ENCODE results near the genes TM7SF3 and MANSC4.

DNA sequence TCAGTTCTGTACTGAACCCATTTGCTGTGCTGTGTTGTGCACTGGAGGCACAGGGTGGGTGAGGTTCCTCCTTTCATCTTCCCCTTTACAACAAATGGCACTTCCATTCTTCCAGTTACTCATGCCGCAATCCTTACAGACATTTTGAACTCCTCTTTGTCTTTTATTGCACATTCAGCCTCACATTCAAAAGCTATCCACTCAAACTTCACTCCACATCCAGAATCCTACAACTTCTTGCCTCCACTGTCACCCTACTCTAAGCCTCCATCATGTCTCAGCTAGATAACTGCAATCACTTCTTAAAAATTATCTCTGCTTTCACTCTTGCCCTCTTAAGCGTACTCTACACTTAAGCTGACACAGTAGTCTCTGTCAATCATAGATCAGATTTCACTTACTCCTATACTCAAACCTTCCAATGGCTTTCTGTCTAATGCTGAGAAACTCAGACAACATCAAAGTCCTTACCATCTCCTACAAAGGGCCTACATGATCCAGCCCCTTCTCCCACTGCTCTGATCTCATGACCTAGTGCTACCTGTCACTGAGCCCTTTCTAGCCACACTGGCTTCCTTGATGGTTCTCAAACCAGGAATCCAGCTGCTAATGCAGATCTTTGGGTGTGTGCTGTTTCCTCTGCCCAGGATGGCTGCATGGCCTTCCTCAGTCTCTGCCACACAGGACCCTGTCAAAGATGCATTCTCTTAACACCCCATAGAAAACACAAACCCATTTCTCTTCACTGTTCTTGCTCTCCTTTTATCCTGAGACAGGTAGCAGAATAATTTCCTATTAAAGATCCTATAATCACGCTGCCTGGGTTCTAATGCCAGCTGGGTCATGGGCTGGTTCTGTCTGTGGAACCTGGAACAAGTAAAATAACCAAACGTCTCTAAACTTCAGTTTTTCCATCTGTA is 303.9 kb downstream of the ITPR2 start:
- PRO-cap, 3 experiments = no peak in any of the 3 experiments
- RAMPAGE, long total RNA, 4 experiments = start-site peak on the minus strand in 1 of 4 experiments, centred at position 5 of the sequence, 5 reads per replicate
- RRBS = no CpG with 5 or more reads among the region's 4 CpGs

DNA sequence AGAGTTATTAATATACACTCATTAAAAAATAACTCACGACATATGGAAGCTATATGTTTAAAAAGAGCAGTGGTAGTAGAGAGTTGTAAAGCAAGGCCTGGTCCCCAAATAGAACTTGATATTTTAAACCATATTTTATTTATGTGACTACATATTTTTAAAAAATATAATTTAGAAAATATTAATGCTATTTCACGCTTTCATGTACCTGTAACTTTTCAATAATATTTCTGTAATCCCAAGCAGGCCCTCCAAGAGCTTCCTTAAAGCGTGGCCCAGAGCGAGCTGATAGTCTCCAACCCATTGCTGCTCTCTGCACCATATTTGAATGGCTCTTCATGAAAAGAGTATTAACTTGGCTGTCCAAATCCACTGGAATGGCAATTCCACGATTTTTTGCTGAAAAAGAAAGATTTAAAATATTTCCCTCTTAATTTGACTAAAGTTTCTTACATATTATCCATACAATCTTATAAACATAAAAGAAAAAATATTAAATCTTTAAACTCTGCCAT is 271.4 kb downstream of the ITPR2 start:
- PRO-cap, 3 experiments = no peak in any of the 3 experiments
- RAMPAGE, long total RNA, 4 experiments = start-site peak on the minus strand in 2 of 4 experiments, centred at positions 225 to 235 of the sequence, 19 to 23 reads per replicate
- RRBS = no CpG with 5 or more reads among the region's 5 CpGs

- PRO-cap, 3 experiments = peak in 1 of 3 experiments; most common plus-strand start chr12:26810580 (in 1); most common minus-strand start chr12:26810447 (in 1)
- RAMPAGE, long total RNA, 4 experiments = no peak in any of the 4 experiments
- RRBS = no CpG with 5 or more reads among the region's 4 CpGs
Observed at GRCh38 chr12:26810171-26810876, 22.7 kb downstream of the ITPR2 start.

GRCh38 chr12:26831859-26832329 is 1.1 kb downstream of the ITPR2 start:
- PRO-cap, 3 experiments = peak in 3 of 3 experiments; most common plus-strand start chr12:26832066 (in 2); most common minus-strand start chr12:26832120 (in 1)
- RAMPAGE, long total RNA, 4 experiments = no peak in any of the 4 experiments
- RRBS = no CpG with 5 or more reads among the region's 16 CpGs

DNA sequence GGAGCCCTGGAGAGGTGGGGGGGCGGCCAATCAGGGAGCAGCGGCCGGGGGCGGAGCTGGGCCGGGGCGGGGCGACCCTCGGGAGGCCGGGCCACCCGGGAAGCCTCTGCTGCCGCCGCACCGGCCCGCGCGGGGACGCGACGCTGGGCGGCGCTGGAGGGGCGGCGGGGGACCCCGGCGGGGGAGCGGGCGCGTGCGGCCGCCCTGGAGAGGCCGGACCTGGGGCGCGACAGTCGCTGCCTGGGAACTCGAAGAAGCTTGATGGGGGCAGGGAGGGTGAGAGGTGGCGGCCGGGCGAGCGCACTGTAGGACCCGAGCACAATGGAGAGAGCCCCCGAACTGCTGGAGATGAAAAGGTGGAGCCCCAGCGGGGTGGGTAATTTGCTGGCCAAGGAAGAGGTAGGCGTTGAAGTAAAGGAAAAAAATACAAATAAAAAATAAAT is 301 bp upstream of the ITPR2 start:
- PRO-cap, 3 experiments = peak in 3 of 3 experiments; most common plus-strand start position 261 of the sequence (in 3); most common minus-strand start position 323 of the sequence (in 1)
- RAMPAGE, long total RNA, 4 experiments = no peak in any of the 4 experiments
- RRBS = 2% methylated on average over 27 of the region's 43 CpGs

- PRO-cap, 3 experiments = peak in 3 of 3 experiments; most common plus-strand start chr12:27014480 (in 2); most common minus-strand start chr12:27014351 (in 3)
- RAMPAGE, long total RNA, 4 experiments = no peak in any of the 4 experiments
- RRBS = under 1% methylated on average over 45 of the region's 78 CpGs
Observed at GRCh38 chr12:27013849-27014726, at the start of gene TM7SF3. TM7SF3 (minus strand) TSS chr12:27014384.

DNA sequence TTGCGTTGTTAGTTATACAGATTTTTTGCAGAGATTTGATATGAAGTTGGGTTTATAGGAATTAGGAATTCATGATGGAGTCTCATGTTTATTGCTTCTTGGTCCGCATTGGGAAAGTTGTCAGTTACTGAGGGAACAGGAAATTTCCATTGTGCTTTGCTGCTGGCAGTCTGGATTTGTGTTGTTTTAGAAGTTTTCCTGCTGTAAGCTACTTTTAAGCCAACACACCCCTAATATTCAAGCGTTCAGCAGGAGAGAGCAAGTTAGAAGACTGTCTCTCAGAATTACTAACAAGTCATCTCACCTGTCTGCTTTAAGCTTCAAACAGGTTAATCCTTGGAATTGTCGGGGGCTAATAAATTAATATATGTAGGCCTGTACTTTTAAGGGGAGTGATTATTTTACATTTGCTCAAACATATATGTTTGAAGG is 32.5 kb downstream of the PPFIBP1 start:
- PRO-cap, 3 experiments = peak in 1 of 3 experiments; most common plus-strand start position 233 of the sequence (in 1)
- RAMPAGE, long total RNA, 4 experiments = no peak in any of the 4 experiments
- RRBS = no CpG with 5 or more reads among the region's 4 CpGs

- PRO-cap, 3 experiments = no peak in any of the 3 experiments
- RAMPAGE, long total RNA, 4 experiments = no peak in any of the 4 experiments
- RRBS = no CpG with 5 or more reads among the region's 2 CpGs
Observed at GRCh38 chr12:27562019-27562242, 37.9 kb downstream of the PPFIBP1 start.

GRCh38 chr12:27647535-27648052 is 48.7 kb upstream of the REP15 start:
- PRO-cap, 3 experiments = no peak in any of the 3 experiments
- RAMPAGE, long total RNA, 4 experiments = no peak in any of the 4 experiments
- RRBS = no CpG with 5 or more reads among the region's 3 CpGs

DNA sequence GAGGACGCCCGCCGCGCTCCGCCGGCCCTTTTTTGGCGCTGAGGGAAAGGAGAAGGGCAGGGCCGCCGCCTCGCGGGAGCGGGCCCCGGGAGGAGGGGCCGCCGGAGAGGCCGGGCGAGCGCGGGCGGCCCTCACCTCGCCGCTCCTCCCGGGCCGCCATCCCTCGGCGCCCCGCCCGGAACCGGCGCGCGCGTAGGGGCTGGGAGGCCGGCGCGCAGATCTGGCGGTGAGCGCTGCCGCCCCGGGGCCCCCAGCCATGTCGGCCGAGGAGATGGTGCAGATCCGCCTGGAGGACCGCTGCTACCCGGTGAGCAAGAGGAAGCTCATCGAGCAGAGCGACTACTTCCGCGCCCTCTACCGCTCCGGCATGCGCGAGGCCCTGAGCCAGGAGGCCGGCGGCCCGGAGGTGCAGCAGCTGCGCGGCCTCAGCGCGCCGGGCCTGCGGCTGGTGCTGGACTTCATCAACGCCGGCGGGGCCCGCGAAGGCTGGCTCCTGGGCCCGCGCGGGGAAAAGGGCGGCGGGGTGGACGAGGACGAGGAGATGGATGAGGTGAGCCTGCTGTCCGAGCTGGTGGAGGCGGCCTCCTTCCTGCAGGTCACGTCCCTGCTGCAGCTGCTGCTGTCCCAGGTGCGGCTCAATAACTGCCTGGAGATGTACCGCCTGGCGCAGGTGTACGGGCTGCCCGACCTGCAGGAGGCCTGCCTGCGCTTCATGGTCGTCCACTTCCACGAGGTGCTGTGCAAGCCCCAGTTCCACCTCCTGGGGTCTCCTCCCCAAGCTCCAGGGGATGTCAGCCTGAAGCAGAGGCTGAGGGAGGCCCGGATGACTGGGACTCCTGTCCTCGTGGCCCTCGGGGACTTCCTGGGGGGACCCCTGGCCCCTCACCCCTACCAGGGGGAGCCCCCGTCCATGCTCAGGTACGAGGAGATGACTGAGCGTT is at the start of gene MANSC4:
MANSC4 (minus strand) TSS at position 162 of the 941 bp plus-strand sequence.
- PRO-cap, 3 experiments = peak in 2 of 3 experiments; most common plus-strand start position 81 of the sequence (in 2); most common minus-strand start position 34 of the sequence (in 1)
- RAMPAGE, long total RNA, 4 experiments = no peak in any of the 4 experiments
- RRBS = 1% methylated on average over 33 of the region's 91 CpGs

GRCh38 chr12:27802315-27802851 is 22.3 kb upstream of the MANSC4 start:
- PRO-cap, 3 experiments = no peak in any of the 3 experiments
- RAMPAGE, long total RNA, 4 experiments = no peak in any of the 4 experiments
- RRBS = no CpG with 5 or more reads among the region's 4 CpGs

DNA sequence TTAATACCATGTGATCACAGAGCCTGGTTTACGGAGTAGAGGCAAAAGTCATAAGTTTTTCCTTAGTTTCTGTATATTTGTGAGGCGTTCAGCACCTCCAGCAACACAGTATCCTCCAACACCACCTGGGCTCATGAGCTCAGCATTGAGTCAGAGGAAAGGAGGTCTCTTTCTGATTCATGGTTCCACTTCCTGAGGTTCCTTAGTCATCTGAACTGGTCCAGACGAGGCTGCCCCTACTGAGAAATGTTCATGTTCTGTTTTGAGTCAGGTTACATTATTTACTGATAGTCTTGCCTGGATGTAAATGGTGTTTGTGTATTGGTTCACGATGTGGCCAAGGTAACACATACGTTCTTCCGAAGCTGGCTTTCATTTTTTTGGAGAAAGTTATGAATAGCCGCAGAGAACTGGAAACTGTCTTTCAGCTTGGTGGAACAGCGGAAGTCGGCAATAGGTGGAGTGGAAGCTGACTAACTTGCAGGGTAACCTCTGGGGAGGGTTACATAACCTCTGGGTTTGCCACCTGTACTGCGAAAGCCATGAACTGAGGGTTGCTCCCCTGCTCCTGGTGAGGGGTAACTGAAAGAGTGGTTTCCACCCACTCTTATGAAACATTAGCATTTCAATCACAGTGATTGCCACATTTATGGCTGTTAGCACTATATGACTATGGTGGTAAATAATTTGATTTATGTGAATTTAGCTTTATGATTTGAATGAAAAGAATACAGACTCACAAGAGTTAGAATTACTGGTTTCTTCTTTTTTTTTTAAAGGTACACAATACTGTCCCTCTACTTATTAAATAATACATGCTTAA is 42.2 kb upstream of the MANSC4 start:
- PRO-cap, 3 experiments = no peak in any of the 3 experiments
- RAMPAGE, long total RNA, 4 experiments = no peak in any of the 4 experiments
- RRBS = no CpG with 5 or more reads among the region's 10 CpGs

- PRO-cap, 3 experiments = no peak in any of the 3 experiments
- RAMPAGE, long total RNA, 4 experiments = no peak in any of the 4 experiments
- RRBS = no CpG with 5 or more reads among the region's 5 CpGs
Observed at GRCh38 chr12:28242017-28242821, 52.0 kb downstream of the CCDC91 start.

DNA sequence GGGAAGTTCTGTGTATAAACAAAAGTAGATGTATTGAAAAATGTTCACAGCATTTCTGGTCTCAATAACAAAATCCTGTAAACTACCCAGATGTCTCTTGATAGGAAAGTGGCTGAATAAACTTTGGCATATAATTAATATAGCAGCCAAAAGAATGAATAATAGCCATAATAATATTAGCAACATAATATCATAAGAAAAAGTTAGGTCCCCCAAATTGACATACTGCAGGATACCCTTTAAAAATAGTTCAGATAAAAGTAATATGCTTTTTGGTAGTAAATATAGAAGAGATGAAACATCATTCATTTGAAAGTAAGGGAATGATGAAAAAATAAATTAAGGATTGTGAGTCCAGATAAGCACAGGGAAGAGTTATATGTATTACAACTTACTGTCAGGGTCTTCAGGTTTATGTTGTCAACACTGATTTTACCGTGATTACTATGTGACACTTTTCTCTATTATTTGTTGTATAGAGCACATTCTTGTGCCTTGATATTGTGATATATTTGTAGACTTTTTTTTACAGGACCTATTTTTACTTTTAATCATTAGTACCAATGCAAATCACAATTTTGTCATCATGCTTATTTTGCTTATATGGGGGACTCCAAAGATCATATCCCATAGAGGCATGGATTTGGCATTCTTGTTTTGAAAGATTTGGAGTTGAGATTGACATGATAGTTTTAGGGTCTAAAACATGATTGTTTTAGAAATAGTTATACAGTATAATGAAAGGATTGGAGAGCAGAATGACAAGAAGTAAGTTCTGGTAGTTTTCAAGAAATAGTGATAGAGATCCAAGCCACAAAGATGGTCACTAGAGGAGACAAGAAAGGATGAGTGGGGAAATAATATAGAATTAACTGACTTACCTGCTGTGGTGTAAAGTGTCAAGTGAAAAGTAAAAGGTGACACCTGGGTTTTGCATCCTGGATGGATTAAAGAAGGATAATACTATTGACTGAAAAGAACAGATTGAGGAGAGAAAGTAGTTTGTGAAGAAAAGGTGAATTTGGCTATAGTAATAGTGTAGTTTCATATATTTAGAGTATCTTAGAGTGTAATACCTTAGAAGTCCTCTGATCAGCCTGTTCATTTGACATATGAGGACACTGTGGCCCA is 56.0 kb downstream of the CCDC91 start:
- PRO-cap, 3 experiments = no peak in any of the 3 experiments
- RAMPAGE, long total RNA, 4 experiments = no peak in any of the 4 experiments
- RRBS = no CpG with 5 or more reads among the region's 1 CpG

GRCh38 chr12:28323410-28324215 is 133.4 kb downstream of the CCDC91 start:
- PRO-cap, 3 experiments = no peak in any of the 3 experiments
- RAMPAGE, long total RNA, 4 experiments = no peak in any of the 4 experiments
- RRBS = no CpG with 5 or more reads among the region's 3 CpGs

DNA sequence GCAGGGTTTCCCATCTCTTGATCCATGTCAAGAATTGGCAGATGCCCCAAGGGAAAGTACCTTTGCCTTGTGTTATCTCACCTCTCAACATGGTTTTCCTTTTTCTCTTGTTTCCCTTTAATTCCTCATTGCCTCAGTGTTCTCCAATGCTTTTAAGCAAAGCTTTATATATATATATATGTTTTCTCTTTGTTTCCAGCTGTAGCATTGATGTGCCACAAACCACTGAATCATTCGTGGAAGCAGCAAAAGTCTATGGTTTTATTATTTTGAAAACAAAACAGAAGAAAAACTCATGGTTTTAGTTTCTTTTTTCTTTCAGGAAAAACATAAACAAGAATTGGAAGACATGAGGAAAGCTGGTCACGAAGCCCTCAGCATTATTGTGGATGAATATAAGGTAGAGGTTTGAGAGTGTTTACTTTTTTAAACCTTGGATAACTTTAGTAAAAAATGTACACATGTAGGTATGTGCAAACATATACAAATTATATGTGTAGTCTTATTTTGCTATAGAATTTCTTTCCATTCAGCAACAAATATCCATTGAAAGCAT is 171.9 kb downstream of the CCDC91 start:
- PRO-cap, 3 experiments = no peak in any of the 3 experiments
- RAMPAGE, long total RNA, 4 experiments = no peak in any of the 4 experiments
- RRBS = no CpG with 5 or more reads among the region's 2 CpGs

- PRO-cap, 3 experiments = no peak in any of the 3 experiments
- RAMPAGE, long total RNA, 4 experiments = no peak in any of the 4 experiments
- RRBS = no CpG with 5 or more reads among the region's 2 CpGs
Observed at GRCh38 chr12:29112385-29112815, 36.7 kb upstream of the FAR2 start.

DNA sequence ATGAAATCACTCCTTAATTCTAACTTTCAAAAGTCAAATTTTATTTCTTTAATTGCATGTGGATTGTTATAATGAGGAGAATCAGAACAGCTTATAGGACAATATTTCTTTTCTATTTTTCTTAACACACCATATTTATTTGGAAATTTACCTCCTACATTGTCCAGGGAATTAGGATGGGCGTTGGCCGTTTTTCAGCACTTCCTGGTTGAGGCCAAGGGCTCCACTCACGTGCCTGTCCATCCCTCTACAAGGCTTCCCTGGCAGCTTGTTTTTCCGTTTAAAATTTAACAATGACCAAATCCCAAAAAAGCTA is 1.1 kb upstream of the FAR2 start:
- PRO-cap, 3 experiments = peak in 1 of 3 experiments; most common plus-strand start position 230 of the sequence (in 1)
- RAMPAGE, long total RNA, 4 experiments = no peak in any of the 4 experiments
- RRBS = no CpG with 5 or more reads among the region's 4 CpGs

GRCh38 chr12:29439375-29439974 is 58.0 kb downstream of the OVCH1 start:
- PRO-cap, 3 experiments = no peak in any of the 3 experiments
- RAMPAGE, long total RNA, 4 experiments = no peak in any of the 4 experiments
- RRBS = no CpG with 5 or more reads among the region's 5 CpGs

DNA sequence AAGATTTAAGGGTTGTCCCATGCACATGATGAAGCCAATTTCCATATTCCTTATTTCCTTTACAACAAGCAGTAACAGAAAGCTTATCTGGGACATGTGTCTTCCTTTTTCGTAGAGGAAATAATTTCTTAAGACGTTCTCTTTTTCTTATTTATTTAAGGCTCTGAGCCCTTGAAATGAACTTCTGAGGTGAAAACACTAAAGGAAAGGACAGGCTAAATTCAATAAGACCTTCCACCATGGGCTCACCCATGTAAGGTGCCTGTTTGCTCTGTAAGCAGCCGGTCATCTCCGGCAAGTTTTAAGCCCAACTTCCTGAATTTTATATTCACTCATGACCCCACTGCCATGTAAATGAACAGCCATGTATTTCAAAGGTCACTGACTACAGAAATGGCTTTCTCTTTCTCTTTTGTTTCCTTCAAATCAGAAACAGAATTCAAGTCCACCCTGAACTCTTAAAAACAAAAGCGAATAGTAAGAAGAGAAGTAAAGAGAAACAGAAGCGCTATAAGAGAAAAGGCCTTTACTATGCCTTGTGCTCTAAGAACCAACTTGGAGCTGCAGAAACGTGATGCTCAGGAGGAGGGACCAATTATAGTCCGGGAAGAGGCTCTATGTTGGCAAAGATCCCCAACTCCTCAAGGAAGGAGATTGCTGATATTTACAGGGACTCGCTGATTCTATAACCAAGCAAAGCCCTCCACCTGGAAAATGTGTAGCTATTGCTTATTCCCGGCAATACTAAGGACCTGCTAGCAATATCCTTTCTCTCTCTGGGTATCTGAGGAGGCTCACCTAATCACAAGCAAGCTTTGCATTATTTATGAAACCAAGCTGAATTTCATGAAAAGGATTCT is 61.8 kb upstream of the OVCH1 start:
- PRO-cap, 3 experiments = peak in 1 of 3 experiments; most common minus-strand start position 292 of the sequence (in 1)
- RAMPAGE, long total RNA, 4 experiments = no peak in any of the 4 experiments
- RRBS = no CpG with 5 or more reads among the region's 10 CpGs